Skin of body (tissue), 2 donors: ENCODE measurements around the genes OR4S1, OR4C12, OR4A16, OR5AS1, OR5J2, OR5T2, OR8K1 and SLC43A1.

- RAMPAGE, long total RNA, result no peak
These were observed 91.9 kb downstream of the PTPRJ start for GRCh38 chr11:48072230-48072753.

DNA sequence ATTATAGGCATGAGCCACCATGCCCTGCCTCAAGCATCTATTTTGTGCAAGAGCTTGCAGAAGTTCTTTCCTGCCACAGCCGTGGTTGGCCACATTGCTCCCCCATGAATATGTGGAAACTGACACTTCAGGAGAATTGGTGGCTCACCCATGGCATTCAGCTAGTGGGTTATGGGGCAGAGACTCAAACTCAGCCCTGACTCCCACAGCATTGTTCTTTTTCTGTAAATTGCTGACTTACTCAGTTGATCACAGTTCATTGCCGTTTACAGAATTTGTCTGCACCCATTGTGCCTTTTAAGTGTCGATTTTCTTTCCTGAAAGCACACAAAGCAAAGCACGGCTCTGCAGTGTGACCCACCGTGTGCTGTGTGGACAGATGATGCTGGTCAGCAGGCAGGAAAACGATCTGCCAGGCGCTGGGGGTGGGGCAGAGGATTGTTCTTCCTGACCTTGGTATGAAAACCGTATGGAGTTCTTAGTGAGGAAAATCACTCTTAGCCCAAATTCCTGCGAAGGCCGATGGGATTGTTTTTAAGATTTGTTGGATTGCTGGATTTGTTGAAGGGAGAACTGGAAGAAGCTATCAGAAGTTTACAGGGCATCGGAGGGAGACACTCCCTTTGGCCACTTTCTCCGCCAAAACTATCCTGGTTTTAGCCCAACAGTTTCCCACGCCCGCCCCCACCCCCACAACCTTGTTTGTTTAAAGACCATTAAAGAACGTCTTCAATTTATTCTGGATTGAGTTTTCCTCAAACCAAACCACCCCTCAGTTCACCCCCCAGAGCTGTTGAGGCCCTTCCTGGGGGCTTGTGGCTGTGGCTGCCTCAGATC is 115.7 kb downstream of the PTPRJ start:
- RAMPAGE, long total RNA, result no peak

GRCh38 chr11:48306056-48306435 is at the start of gene OR4S1:
OR4S1 (plus strand) TSS chr11:48306223.
- RAMPAGE, long total RNA, result no peak

- RAMPAGE, long total RNA, result no peak
These were observed 30.5 kb downstream of the FOLH1 start for GRCh38 chr11:49177952-49178309.

- RAMPAGE, long total RNA, result no peak
These were observed at the start of gene OR4C12 for GRCh38 chr11:49982313-49982822. OR4C12 (minus strand) TSS chr11:49982535.

DNA sequence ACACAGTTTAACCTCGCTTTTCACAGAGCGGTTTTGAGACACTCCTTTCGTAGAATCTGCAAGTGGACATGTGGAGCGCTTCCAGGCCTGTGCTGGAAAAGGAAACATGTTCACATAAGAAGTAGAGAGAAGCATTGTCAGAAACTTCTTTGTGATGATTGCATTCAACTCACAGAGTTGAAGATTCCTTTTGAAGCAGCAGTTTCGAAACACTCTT is 66.4 kb downstream of the OR4C46 start:
- RAMPAGE, long total RNA, result no peak

GRCh38 chr11:55099038-55099308 is 163.0 kb upstream of the TRIM48 start:
- RAMPAGE, long total RNA, result no peak

DNA sequence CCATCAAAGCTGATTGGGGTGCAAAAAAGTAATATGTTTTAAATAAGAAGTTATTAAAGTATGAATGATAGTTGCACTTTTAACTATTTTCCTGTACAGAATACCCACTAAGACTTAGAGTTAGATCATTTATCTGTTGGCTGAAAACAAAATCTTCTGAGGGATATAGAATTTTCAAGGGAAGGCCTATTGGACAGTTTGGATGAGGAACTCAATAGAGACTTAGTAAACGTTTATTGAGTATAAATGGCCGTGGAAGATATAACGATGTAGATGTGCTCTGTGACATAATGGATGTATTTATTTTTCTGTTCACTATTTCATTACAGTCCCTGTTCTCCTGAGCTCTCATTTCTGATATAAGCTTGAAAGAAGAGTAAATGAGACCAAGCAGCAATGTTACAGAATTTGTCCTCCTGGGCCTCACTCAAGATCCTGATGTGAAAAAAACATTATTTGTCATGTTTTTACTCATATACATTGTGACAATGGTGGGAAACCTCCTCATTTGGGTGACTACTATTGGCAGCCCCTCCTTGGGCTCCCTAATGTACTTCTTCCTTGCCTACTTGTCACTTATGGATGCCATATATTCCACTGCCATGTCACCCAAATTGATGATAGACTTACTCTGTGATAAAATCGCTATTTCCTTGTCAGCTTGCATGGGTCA is at the start of gene OR4A16:
Gene OR4A16 (plus strand): TSS at position 381 of the 673 bp plus-strand sequence.
- RAMPAGE, long total RNA, result no peak

DNA sequence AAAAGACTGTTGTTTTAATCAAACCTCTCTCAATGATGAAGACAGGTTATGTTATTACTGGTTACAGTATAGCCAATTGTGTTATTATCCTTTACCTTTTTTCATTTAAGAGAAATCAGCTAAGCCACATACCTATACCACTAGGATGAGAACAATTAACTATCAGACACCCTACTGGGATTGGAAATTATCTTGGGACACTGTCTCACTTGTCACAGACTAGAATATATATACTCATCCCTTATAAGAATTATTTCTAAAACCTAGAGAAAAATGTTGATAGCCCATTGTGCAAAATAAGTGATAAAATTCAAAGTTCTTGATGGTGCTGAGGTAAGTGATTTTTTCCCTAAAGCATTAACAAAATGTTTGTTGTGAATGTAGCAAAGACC is at the start of gene OR5AS1:
Gene OR5AS1 (plus strand): TSS at position 275 of the 392 bp plus-strand sequence.
- RAMPAGE, long total RNA, result no peak

GRCh38 chr11:56176349-56176821 is at the start of gene OR5J2:
OR5J2 (plus strand) TSS chr11:56176618.
- RAMPAGE, long total RNA, result no peak

DNA sequence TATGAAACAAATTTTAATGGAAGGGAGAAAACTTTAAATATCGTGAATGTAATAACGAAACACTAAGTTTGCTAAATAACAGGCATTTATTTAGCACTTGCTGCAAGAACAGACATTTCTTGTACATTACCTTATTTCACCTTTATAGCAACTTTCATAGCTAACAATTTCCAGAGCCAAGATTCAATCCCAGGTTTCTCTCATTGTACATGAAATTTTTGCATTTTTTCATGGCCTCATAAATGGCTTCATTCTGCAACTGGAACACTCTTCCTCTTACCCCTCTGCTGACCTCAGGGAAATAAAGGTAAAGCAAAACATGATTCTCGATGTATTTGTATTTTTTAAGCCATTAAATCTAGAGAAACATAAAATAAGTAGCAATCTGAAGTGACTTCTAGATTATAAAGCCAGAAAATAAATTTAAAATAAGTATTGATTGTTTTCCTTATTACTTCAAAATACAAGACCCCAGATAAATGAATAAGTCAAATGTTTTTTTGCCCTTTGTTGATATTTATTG is at the start of gene OR5T2:
Gene OR5T2 (minus strand): TSS at position 209 of the 523 bp plus-strand sequence.
- RAMPAGE, long total RNA, result no peak

DNA sequence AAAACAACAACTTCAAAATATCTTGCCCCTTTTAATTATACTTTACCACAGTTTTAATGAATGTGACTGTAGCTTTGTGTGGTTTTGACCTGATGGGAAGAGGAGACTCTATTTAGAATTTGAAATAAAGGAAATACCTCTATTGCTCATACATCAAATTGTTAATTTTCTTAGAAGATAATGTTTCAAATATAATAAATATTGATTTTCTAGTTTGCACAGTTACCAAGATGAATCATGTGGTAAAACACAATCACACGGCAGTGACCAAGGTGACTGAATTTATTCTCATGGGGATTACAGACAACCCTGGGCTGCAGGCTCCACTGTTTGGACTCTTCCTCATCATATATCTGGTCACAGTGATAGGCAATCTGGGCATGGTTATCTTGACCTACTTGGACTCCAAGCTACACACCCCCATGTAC is at the start of gene OR8K1:
Gene OR8K1 (plus strand): TSS at position 231 of the 428 bp plus-strand sequence.
- RAMPAGE, long total RNA, result no peak

- RAMPAGE, long total RNA, result no peak
These were observed 2.9 kb upstream of the TNKS1BP1 start for GRCh38 chr11:57327584-57328037.

- RAMPAGE, long total RNA, result no peak
These were observed 3.0 kb downstream of the RTN4RL2 start for GRCh38 chr11:57463159-57463915.

DNA sequence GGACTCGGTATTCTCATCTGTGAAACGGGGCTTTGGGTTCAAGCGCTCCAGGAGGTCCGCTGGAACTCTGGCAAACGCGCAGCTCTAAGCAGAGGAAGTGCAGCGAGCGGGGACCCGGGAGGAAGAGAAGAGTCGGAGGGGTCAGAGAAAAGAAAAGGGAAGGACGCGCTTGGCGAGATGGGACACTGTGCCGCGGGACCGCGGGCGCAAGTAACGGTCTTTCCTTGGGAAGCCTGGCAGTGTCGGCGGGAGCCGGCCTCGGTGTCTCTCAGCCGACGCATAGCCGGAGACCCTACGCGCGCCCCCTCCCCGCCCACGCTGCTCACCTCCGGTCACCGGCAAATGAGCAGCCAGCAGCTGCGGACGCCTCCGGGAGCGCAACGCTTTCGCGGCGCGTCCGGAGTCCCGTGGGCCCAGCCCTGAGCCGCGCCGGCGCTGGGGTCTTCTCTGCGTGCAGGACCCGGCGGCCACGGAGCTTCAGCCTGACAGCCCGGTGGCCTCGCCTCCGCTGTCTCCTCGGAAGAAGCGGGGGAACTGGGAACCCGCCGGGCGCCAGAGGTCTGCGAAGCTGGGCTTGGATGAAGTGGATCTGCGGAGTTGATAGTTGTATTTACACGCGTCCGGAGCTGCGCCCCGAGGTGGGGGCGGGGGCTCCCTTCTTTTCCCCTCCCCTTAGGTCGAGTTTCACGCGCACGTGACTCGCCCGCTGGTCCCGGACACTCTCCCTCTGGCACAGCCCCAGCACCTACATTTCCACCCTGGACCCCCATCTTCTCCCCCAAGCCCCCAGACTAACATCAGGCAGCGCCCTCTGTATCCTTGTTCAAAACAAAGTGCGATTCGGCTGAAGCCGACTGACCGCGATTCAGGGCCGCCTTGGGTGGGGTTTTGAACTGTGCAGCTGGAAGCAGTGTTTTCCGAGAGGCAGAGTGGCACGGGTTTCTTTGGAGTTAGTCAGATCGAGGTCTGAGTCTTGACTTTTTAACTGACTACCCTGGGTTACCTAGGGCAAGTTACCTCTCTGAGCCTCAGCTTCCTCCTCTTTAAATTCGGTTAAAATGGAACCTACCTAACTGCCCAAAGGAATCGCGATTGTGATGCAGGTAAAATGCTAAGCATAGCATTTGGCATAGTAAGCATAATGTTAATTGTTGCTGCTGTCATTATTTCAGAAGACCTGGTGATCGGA is at the start of gene SLC43A1:
Gene SLC43A1 (minus strand): TSS at position 585 of the 1,189 bp plus-strand sequence.
- RAMPAGE, long total RNA, result no peak

DNA sequence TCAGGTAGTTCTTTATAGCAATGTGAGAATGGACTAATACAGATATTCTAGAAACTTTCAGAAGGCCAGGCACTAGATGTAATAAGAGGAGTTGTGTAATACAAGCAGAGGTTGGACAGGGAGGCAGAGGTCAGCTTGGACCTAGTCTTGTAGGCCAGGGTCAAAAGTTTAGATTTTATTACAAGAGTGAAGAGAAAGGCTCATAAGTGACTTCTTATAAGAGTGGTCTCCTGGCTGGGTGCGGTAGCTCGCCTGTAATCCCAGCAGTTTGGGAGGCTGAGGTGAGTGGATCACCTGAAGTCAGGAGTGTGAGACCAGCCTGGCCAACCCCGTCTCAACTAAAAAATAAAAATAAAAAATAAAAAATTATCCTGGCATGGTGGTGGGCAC is 9.1 kb upstream of the SERPING1 start:
- RAMPAGE, long total RNA, result no peak

DNA sequence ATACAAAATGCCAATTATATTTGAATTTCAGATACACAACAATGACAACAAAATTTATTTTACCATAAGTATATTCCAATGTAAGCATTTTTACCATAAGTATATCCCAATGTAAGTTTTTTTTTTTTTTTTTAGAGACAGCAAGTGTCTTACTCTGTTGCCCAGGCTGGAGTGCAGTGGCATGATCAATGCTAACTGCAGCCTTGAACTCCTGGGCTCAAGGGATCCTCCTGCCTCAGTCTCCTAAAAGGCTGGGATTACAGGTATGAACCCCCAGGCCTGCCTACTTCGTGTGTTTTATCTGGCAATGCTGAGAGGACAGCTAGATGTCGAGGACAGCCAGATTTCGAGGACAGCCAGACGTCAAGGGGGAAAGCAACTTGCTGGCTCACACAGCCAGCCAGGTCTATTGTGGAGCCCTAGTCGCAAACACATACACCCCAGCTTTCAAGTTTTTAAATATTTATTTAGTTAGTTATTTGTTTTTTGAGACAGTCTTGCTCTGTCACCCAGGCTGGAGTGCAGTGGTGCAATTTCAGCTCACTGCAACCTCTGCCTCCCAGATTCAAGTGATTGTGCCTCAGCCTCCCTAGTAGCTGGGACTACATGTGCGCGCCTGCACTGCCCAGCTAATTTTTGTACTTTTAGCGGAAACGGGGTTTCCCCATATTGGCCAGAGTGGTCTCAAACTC is 1.1 kb upstream of the SERPING1 start:
- RAMPAGE, long total RNA, result no peak

DNA sequence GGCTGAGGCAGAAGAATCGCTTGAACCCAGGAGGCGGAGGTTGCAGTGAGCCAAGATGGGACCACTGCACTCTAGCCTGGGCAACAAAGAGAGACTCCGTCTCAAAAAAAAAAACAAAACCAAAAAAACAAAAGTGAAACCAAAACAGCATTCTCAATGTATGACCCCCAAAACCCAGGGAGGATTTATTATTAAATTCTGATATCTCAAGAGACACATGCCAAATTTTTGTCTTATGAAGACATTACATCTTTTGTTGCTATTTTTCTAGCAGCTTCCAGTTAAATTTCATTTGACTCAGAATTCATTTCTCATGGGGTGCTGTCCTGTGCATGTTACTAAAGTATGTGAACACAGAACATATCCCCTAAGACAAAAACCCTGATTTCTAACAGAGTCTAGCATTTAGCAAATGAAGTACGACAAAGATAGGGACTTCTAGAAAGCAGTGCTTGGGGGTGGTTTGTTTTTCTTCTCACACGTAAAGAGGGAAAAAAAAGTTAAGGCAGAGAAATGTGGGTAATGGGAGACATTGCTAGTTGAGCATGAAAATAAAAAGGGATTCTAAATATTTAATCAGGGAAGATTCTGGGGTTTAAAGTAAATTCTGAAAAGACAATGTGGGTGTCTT is 3.1 kb upstream of the YPEL4 start:
- RAMPAGE, long total RNA, result no peak

DNA sequence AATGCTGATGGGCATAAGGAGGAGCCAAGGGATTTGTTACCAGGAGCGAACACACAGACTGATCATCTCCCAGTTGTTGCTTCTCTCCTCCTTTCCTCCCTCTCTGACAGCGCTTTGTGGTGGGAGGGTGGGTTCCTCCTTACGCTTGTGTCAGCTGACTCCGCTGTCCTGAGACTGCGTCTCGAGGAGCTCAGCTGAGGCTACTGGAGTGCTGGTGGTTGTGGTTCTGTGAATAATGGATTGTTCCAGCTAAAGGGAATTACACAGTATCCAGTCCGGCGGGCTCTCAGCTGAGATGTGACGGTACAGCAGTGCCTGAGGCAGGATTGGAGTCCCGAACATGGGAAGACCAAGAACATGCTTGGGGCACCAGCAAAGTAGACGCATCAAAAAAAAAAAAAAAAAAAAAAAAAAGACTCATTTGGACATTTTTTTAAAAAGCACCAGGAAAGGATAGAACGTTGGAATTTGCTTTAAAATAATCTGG is 113.4 kb downstream of the CTNND1 start:
- RAMPAGE, long total RNA, result no peak

DNA sequence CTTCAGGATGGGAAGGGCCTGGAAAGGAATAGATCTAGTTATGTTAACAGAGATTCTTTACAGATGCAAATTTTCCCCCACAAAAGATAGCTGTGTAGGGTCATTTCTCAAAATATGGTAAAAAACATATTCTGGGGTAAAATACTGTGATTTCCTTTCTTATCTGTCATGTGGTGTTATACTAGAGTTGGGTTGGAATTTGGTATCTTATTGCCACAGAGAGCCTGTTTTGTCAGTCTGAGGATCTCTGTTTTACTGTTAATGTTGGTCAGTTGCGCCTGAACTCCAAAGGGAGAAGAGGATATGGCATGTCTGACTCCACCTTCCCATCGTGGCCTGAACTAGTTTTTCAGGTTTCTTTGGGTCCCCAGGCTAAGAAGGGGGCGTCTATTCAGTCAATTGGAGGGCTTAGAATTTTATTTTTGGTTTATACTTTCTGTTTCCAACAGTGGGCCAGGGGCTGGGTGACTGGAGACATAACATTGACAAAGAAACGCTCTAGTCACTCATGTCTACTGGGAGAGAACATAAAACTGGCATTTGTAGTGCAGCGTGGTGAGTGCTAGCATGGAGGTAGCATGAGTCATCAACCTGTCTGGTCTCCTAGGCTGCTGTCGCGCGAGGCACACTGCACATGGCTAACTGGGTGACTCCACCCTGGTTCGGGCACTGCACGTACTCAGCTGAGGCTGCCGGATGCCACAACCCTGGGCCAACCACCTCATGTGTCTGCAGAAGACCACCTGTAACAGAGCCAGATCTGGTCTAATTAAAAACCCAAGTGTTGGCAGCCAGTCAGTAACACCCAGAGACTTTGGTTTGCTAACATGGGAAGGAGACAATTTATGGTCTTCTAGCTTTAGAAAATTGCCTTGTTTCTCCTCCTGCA is 120.1 kb upstream of the OR9Q1 start:
- RAMPAGE, long total RNA, result no peak